BJ (cell line): ENCODE measurements around a stretch of chr18.

GRCh38 chr18:9153851-9155120 is 17.7 kb downstream of the ANKRD12 start:
- CAGE, long polyA plus RNA, result no peak
- RRBS, result no CpG with 5 or more reads among the region's 8 CpGs

DNA sequence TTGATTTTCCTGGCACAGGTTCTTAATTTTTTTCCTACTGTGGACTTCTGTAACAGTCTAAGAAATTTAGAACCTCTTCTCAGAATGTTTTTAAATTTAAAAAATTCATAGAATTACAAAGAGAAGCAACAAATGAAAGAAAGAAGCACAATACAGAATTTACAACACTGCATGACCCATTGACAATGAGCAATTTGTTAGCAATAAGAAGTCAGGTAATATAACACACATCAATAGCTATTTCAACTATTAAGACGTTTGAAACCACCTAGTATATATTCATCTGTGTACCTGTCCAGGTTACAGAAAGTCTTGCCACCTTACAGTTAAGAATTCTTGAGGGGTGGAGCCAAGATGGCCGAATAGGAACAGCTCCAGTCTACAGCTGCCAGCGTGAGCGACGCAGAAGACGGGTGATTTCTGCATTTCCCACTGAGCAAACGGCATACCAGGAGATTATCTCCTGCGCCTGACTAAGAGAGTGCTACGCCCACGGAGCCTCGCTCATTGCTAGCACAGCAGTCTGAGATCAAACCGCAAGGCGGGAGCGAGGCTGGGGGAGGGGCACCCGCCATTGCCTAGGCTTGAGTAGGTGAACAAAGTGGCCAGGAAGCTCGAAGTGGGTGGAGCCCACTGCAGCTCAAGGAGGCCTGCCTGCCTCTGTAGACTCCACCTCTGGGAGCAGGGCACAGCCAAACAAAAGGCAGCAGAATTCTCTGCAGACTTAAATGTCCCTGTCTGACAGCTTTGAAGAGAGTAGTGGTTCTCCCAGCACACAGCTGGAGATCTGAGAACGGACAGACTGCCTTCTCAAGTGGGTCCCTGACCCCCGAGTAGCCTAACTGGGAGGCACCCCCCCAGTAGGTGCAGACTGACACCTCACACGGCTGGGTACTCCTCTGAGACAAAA is 69.8 kb upstream of the TWSG1 start:
- CAGE, long polyA plus RNA, result no peak
- RRBS, result no CpG with 5 or more reads among the region's 19 CpGs

DNA sequence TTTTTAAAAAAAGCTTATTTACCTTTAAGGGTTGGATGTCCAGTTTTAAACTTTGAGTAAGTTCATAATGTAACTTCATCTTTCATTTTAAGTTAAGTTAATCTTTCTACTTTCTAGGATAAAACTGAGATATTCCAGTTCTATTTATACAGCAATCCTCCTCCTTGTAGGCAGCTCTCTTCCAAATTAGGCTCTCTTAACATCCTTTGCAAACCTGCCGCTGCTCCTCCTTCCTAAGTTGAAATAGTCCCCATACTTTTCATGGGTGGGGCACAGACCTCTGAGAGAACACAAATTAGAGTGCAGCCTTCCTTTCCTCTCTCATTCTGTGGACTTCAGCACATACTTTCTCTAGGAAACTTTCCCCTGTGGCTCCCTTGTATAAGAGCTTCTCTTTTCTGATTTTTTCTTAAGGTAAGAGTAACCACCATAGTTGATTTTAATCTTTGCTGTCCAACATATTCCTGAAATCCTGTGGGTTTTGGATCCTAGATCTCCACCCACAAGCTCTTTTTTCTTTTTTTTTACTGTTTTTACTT is 28.3 kb downstream of the TWSG1 start:
- CAGE, long polyA plus RNA, result no peak
- RRBS, result no CpG with 5 or more reads among the region's 1 CpG

DNA sequence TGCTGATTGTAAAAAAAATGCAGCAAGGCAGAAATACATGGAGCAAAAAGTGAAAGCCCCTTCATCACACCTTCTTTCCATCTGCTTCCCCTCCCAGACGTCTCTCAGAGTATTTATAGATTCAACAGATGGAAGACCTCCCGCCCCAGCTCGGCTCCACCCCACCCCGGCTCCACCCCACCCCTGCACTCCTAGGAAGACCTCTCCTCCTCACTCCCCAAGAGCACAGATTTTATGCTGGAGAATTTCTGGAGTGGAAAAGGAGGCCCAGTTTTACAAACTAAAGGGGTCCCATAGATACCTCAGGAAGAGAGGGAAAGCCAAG is 41.5 kb upstream of the RALBP1 start:
- CAGE, long polyA plus RNA, result no peak
- RRBS, result no CpG with 5 or more reads among the region's 4 CpGs

DNA sequence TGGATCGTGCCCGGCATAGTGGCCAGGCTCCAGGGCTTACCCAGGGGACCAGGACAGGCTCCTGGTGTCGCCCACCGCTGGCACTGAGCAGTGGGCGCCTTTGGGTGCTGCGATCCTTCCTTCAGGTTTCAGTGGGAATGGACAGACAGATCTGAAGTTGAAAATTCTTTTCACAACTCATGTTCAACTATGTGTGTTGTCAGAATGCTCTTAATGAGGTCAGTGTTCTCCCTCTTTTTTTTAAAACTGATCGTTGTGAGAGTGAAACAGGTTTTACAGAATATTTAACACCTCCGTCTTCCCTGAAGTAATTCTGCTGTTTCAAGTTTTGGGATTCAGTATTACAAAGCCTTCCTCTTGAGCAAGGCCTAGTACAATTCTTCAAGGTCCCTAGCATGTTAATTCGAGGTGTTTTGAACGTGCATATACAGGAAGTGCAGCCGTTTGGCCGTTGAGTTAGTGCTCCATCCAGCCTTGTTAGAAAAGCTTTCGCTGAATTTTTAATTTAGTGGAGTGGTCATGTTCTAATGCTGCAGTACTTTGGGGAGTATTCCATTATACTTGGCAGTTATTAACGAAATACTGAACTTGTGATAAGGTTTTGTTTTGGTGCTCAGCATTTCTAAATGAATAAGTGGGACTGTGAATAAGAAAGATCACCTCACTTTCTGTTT is 893 bp downstream of the RALBP1 start:
- CAGE, long polyA plus RNA, result no peak
- RRBS, result 0% methylated on average over 2 of the region's 14 CpGs

GRCh38 chr18:9720127-9721036 is 12.3 kb downstream of the RAB31 start:
- CAGE, long polyA plus RNA, result no peak
- RRBS, result no CpG with 5 or more reads among the region's 20 CpGs

GRCh38 chr18:9734170-9734762 is 26.2 kb downstream of the RAB31 start:
- CAGE, long polyA plus RNA, result no peak
- RRBS, result no CpG with 5 or more reads among the region's 17 CpGs

DNA sequence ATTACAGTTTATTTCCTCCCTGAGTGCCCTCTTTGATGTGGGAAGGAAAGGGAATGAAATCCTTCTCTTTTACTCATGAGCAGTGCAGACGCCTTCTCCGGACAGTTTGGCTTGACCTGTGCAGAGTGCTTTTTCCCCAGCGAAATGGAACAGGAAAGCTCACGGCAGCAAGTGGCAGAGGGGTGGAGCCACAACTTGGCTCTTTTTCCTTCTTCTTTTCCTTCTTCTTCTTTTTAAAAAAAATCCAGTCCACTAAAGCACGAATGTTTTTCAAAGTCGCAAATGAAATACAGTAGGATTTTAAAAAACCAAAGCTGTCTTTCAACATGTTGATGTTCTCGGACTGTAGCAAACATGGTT is 34.5 kb downstream of the RAB31 start:
- CAGE, long polyA plus RNA, result no peak
- RRBS, result no CpG with 5 or more reads among the region's 7 CpGs

DNA sequence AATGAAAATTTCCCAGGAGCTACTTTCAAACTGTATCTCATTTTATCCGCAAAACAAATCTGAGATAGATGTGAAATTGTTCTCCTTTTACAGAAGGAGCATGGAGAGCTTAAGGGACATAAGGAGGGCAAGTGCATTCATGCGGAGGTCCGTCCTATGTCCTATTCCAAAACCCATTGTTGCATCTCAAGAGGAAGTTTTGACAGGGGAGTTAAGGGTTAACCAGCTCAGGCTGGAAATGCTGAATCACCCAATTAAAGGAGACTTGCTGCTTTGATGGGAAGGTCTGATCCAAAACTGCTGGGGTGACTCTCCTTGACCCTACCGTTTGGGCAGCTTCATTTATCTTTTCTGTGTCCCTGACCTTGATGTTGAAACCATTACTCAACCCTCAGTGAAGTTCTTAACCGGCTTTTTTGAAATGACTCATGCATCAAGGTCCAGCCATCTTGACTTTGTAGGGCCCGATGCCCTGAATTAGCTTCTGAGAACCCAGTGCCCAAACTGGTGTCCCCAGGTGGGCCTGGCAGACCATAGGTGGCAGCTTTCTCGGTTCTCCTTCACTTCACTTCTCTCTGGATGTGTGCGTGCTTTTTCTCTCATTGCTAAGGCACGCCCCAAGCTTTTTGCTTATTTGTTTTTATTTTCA is 16.0 kb upstream of the TXNDC2 start:
- CAGE, long polyA plus RNA, result no peak
- RRBS, result no CpG with 5 or more reads among the region's 9 CpGs

DNA sequence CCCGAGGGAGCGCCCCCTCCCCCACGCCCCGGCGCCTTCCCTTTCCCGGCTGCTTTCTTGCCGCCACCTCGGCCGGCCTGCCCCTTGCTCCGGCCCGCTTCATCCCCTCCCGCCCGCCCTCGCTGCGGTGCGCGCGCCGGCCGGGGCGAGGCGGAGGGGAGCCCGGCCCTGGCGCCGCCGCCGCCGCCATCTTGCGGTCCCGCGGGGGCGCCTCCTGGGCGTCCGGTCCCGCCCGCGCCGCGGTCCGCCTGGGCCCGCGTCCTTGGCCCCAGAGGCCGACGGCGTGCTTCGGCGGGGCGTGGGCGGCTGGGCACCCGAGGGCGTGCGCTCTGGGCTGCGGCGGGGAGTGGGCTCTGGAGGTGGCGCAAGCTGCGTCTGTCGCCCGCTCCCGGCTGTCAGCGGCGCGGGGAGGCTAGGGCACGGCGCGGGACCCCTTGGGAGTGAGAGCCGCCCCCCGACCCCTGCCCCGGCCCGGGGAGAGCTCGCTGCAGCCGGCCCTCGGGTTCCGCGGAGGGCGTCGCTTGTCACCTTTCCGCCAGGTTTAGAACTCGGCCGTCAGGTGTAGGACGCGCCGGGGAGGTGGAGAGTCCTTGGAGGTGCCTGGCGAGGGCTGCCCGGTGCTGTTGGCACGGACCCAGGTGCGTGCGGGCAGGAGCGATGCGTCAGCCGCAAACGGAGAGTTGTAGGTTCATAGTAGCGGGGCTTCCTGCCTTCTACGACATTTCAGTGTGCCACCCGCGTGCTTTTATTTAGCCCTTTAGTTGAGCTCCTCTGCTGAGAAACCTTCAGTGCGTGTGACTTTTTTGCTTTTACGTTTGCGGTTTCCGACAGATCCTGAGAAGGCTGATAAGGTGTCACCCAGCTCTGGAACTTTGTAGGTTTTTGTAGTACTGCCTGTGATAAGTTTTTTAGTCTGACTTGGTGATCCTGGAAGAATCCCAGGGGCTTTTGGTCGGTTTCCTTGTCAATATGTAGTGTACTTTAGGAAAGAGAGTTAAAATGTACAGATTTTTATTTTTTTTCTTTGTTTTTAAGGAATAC is 932 bp downstream of the VAPA start:
- CAGE, long polyA plus RNA, result no peak
- RRBS, result 2% methylated on average over 43 of the region's 100 CpGs

DNA sequence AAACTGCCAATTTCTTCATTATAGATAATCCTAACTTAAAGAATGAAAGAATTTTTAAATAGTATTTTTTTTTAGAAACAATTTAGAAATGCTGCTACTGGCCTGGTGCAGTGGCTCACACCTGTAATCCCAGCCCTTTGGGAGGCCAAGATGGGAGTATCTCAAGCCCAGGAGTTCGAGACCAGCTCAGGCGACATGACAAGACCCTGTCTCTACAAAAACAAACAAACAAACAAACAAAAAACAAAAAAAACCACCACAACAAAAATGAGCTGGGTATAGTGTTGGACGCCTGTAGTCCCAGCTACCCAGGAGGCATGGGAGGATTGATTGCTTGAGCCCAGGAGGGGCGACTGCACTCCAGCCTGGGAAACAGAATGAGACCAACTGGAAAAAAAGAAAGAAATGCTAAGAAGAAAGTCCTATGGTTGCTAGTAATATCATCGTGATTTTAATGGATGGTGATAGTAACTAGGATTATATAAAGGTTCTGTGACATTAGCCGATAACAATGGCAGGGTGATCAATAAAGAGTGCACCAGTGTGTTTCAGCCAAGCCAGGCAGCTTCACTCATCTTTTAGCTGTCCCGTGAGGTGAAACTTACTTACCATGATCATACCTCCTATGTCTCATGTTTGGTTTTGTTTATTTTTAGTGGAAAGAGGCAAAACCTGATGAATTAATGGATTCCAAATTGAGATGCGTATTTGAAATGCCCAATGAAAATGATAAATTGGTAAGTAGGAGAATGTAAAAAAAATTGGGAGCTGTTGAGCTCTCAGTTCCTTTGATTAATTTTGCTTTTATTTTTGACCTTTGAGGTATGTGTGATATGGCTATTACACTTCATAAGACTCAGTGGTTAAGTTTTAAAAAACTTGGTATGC is 22.8 kb downstream of the VAPA start:
- CAGE, long polyA plus RNA, result no peak
- RRBS, result no CpG with 5 or more reads among the region's 8 CpGs

DNA sequence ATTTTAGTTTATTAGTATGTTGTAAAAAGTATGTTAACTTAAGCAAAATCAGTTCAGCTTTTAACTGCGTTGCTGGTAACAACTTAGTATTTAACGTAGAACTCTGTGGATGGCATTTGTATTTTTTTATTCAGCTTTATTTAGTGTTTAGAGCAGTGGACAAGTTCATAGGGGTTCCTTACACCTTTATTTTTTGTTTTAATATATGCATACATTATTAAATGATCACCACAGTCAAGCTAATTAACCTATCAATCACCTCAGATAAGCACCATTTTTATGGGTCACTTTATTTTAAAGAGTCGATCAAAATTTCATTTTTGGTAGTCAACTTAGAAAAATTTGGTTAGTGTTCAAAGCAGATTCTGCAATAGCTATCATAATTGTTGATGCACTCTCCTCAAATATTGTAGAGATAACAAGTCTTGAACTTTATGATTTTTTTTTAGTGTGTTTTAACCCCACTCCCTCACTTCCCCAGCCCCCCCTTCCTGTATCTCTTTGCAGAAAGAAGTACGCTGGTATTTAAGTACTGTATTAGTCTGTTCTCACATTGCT is 28.3 kb downstream of the VAPA start:
- CAGE, long polyA plus RNA, result no peak
- RRBS, result no CpG with 5 or more reads among the region's 4 CpGs

- CAGE, long polyA plus RNA, result no peak
- RRBS, result no CpG with 5 or more reads among the region's 5 CpGs
Observed at GRCh38 chr18:10049589-10049984, 135.8 kb downstream of the VAPA start.

- CAGE, long polyA plus RNA, result no peak
- RRBS, result no CpG with 5 or more reads among the region's 3 CpGs
Observed at GRCh38 chr18:10057755-10058611, 144.2 kb downstream of the VAPA start.

- CAGE, long polyA plus RNA, result no peak
- RRBS, result no CpG with 5 or more reads among the region's 2 CpGs
Observed at GRCh38 chr18:10213536-10213826, 241.0 kb upstream of the APCDD1 start.

DNA sequence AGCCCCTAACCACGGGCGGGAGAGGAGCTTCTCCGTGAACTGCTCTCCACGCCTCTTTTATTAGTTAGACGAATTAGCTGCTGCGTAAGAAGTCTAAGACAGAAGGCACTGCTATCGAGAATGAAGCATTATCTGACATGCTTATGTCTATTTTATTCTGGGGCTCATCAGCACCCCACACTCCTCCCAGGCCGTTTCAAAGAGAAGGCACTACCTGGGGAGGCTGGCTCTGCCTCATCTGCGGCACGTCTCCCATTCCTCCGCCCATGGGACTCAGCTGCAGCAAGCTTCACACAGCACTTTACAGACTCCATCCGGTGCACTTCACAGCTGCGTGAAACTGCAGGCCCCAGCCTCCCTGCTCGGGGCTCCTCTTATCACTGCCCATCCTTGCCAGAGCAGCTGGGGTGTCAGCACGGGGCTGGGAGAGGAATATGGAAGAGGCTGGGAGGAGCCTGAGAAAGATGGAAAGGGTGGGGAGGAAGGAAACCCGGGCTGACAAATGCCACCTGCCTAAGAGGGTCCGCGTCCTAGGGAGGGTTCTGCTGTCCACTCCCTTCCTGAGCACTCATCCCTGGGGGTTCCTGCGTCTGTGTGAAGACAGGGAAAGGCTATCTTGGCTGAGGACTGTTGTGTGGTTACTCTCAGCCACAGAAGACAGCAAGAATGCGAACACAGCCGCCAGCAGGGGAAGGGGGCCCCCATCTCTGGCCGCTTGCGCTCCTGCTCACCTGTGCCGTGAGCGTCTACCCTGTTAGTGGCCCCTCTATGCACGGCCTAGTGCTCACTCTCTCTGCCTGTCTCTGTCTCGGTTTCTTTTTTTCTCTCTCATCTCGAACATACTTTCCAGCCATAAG is 207.0 kb upstream of the APCDD1 start:
- CAGE, long polyA plus RNA, result no peak
- RRBS, result no CpG with 5 or more reads among the region's 28 CpGs

- CAGE, long polyA plus RNA, result no peak
- RRBS, result no CpG with 5 or more reads among the region's 8 CpGs
Observed at GRCh38 chr18:10794562-10795152, 268.8 kb downstream of the NAPG start.

GRCh38 chr18:11260809-11261269 is 111.5 kb upstream of the PIEZO2 start:
- CAGE, long polyA plus RNA, result no peak
- RRBS, result no CpG with 5 or more reads among the region's 5 CpGs

DNA sequence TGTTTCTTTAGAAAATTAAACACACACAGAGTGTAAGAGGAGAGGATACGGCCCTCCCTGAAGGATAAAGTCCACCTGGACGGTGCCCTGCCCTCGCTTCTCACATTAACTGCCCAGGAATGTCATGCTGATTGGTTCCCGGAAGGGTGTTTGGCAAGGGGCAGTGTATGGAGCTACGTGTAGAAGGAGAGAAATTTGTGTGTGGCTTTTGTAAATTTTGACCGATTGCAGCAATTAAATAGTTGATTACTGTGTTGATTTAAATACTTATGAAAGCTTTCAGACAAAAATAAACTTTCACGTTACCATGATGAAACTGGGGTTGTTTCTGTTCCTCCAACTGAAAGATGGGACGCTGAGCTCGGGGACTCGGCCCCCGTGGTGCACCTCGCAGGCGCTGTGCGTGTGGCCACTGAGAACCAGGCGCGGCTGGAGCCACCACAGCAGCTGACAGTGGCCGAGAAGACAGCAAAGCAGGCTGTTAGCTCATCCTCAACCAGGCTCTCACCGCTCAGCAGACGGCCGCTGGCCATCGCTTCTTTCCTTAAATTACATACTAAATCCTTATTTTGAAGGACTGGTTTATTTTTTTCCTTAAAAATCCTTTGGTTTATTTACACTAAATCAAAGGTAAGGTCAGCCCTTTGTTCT is 22.6 kb downstream of the MPPE1 start:
- CAGE, long polyA plus RNA, result no peak
- RRBS, result no CpG with 5 or more reads among the region's 21 CpGs

GRCh38 chr18:11896786-11897401 is 11.2 kb downstream of the MPPE1 start:
- CAGE, long polyA plus RNA, result no peak
- RRBS, result no CpG with 5 or more reads among the region's 8 CpGs